ENCODE results near the genes PROX2, EIF2B2 and JDP2.

DNA sequence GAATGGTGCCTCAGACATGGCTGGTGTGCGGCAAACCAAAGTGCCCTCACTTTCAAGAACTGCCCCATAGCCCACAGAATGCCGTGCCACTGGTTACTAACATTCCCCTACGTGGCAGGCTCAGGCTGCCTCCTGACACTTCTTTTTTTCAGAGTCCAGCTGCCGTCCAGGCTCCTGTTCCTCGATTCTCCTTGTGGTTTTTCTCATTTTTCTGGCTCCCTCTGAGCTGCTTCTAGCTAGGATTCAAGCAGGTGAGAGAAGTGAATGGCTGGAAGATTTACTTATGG, 19.3 kb downstream of the ABCD4 start:
- PRO-cap = no peak
- RRBS = no CpG with 5 or more reads among the region's 5 CpGs

GRCh38 chr14:74326155-74326550, 22.1 kb upstream of the VRTN start:
- PRO-cap = no peak
- RRBS = no CpG with 5 or more reads among the region's 2 CpGs

DNA sequence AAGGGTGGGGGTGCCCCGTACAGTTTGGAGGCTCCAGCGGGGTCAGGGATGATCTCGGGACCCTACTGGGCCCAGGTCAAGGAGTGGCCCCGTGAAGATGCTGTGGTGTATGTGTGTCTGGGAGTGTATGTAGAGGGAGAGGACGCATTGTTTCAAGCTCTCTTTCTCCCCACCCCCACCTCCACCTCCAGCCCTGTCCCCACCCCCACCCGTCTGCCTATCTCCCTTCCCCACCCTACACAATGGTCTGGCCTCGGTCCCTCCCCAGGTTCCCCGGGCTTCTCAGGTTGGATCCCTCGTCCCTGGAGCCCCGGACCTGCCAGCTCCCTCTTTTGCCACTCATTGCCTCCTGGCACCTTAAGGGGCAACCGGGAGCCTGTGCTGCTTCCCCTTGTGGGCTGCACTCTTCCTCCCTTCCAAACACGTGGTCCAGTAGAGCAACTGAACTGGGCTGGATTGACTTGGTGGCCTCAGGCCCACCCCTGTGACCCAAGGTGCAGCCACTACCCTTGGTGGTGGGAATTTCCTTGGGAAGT, 483 bp downstream of the VRTN start:
- PRO-cap = no peak
- RRBS = 91% methylated on average over 4 of the region's 12 CpGs

DNA sequence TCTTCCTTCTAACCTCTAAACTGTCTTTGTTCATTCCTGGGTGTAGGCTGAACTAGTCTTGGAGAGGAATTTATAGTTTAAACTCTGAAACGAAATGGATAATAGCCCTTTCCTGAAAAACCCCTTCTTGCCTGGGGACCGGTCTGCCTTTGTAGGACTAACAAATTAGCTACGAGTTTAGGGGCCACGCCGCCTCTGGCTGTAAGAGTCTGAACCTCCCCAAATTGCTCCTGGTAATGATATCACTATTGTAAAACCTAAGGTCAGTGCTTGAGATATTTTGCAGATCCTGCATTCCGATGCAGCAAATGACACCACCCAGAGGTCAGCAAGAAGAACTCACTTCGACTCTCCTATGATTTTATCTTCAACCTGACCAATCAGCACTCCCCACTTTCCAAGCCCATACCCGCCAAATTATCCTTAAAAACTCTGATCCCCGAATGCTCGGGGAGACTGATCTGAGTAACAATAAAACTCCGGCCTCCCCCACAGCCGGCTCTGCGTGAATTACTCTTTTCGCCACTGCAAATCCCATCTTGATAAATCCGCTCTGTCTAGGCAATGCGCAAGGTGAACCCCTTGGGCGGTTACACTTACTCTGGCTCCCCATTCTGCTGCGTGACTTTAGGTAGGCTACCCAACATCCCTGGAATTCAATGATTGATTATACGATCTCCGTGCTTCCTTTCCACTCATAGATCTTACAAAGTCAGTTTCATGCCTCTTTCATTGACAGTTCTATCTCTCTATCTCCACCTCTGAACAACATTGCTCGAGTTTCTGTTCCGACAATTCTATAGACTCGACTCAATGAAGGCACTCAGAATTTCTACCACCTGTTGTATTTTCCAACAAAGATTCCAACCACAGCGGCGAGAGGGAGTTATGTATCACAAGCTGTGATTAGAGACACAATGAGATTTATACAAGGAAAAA, 1.1 kb downstream of the NPC2 start:
- PRO-cap = no peak
- RRBS = no CpG with 5 or more reads among the region's 25 CpGs

GRCh38 chr14:74593554-74593975, 18.5 kb downstream of the LTBP2 start:
- PRO-cap = no peak
- RRBS = no CpG with 5 or more reads among the region's 4 CpGs

- PRO-cap = no peak
- RRBS = no CpG with 5 or more reads among the region's 4 CpGs
These were observed 44.9 kb upstream of the LTBP2 start for GRCh38 chr14:74656925-74657417.

DNA sequence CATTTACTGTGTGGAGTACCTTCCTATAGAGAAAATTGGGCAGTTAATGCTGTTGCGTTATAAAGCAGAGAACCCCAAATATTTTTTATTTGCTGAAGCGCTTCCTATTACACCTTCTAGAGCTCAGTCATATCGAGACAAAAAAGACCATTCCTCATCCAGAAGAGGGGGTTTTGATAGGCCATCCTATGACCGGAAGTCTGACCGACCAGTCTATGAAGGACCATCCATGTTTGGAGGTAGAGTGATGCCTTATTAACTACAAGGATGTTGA, 48.3 kb downstream of the YLPM1 start:
- PRO-cap = no peak
- RRBS = no CpG with 5 or more reads among the region's 5 CpGs

GRCh38 chr14:74841422-74842188, 34.3 kb downstream of the PROX2 start:
- PRO-cap = no peak
- RRBS = no CpG with 5 or more reads among the region's 4 CpGs

GRCh38 chr14:74875782-74876547, at the start of gene PROX2:
PROX2 (minus strand) TSS chr14:74876145.
- PRO-cap = no peak
- RRBS = 100% methylated on average over 2 of the region's 9 CpGs

GRCh38 chr14:74934695-74935244, 11.7 kb upstream of the RPS6KL1 start:
- PRO-cap = no peak
- RRBS = no CpG with 5 or more reads among the region's 18 CpGs

GRCh38 chr14:74948155-74948971, 7.0 kb downstream of the PGF start:
- PRO-cap = no peak
- RRBS = 96% methylated on average over 10 of the region's 25 CpGs

GRCh38 chr14:74964046-74964331, 8.6 kb upstream of the PGF start:
- PRO-cap = no peak
- RRBS = no CpG with 5 or more reads among the region's 6 CpGs

- PRO-cap = no peak
- RRBS = no CpG with 5 or more reads among the region's 9 CpGs
These were observed 18.1 kb upstream of the EIF2B2 start for GRCh38 chr14:74984575-74985021.

- PRO-cap = bidirectional peak, plus-strand start at chr14:75002941, minus-strand start at chr14:75002745
- RRBS = 4% methylated on average over 13 of the region's 67 CpGs
These were observed at the start of gene EIF2B2 for GRCh38 chr14:75002253-75003207. EIF2B2 (plus strand) TSS chr14:75002921.

DNA sequence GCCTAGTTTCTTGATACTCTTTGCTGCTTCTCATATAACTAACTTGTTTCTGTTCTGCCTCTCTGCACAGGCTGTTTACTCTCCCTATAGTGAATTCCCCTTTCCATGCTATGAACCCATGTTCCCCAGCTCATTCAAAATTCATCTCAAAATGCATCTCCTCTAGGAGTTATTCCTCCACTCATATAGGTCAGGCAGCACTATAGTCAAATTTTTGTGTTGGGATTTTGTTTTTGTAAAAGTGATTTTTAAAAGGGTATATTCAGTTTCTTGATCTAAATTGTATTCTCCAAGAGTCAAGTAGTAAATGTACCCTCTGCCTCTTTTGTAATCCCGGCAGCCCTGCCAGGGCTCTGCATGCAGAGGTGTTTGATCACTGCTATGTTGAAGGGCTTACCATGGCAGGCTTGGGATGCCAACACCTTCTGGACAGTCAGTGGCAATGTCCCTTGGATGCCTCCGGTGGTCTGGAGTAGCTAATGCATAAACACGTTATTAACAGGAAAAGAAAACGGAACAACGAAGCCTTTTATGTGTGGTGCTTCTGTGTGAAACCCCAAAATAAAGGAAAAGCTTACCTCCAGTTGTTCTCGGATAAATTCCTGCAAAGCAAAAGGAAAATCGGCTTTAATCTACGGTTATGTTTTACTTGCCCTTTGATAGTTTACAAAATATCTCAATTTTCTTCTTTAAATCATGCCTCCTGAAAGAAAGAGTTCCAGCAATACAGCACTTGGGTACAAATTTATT, 19.9 kb downstream of the EIF2B2 start:
- PRO-cap = no peak
- RRBS = no CpG with 5 or more reads among the region's 8 CpGs

DNA sequence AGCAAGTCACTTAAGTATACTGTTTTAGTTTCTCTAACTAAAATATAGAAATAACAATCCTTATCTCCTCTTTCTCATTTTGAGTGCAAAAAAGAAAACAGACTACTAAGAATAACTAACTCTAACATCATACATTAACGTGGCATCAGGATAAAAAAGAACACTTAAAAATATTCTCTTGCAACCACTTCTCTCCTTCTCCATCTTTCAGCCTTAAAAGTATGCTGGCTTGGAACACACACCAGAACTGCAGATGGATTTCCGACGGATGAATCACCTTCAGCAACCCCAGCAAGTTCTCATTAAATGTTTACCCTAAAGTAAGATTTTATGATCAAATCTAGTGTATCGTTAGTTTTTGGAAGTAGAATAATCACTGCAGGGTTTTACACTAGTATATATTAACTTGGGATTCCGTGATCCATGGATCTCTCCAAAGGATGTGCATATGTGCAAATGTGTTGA, 1.3 kb downstream of the NEK9 start:
- PRO-cap = no peak
- RRBS = no CpG with 5 or more reads among the region's 5 CpGs

DNA sequence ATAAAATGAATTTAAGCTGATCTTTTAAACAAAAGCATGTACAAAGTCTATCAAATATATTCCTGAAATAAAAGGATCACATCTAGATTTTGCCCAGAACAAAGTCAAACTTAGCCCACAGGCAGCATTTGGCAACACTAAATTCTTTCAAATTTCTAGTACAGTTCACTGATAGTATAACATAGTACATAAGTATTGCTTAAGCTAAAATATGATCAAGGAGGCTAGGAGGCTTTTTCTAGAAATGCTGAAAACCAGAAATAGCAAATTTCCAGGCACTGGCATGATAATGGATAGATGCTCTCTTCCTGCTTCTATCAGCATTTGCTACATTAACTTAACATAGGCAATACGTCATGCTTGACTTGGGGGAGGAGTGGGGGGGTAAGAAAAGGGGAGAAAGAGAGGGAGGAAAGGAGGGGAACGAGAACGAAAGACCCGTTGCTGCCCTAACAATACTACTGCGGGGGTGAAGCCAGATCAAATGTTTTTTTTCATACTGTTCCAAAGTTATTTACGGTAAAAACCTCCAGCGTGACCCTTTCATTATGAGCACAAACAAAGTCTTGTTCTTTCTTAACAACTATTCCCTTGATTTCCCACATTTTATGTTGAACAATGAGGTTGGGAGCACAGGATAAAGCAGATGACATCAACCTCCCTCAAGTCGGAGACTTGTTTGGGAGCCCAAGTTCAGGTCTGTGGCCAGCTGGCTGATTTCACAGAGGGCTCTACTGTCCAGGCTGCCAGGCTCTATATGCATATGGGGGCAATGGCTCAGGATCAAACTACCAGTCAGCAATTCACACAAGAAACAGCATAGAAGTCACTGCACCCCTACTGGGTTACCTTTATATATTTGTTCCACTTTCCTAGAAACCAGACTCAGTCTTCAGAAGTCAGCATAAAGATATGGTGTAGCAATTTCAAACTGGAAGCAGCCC, 10.5 kb downstream of the TMED10 start:
- PRO-cap = no peak
- RRBS = no CpG with 5 or more reads among the region's 8 CpGs

- PRO-cap = no peak
- RRBS = no CpG with 5 or more reads among the region's 8 CpGs
These were observed 62.4 kb downstream of the FOS start for GRCh38 chr14:75340969-75341439.

- PRO-cap = bidirectional peak, plus-strand start at chr14:75428032, minus-strand start at chr14:75427932
- RRBS = 3% methylated on average over 45 of the region's 77 CpGs
These were observed at the start of gene JDP2 for GRCh38 chr14:75427564-75428168. JDP2 (plus strand) TSS chr14:75428022.

GRCh38 chr14:75428853-75429348, 1.1 kb downstream of the JDP2 start:
- PRO-cap = no peak
- RRBS = 17% methylated on average over 1 of the region's 7 CpGs